RPMI7951 (cell line): ENCODE measurements around the genes EXOC1, SPINK2, REST, ADGRL3 and FDCSP.

DNA sequence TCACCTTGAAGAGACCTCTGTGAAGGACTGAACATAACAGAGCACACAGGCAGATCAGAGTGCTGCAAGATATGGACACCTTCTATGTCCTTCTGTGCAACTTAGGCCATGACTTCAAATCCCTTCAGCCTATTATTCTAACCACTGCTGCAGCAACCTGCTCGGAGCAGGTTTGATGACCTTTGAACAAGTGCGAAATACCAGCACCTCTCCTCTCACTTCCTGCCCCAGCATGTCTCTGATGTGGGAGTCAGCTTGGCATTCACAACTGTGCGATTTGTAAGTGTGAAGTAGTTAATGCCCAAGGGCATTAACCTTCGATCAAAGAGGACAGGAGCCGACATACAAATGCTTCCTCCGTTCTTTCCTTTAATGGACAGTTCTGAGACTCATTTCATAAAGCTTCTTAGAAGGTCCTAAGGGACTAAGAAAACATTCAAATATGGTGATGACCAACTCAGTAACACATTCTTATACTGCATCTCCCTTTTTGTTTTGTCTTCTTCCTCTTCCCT lies 1.5 kb upstream of the EXOC1 start:
- RAMPAGE, long total RNA, result no peak

GRCh38 chr4:55853386-55854662 lies at the start of gene EXOC1:
TSS of gene EXOC1 (plus strand) at chr4:55853648.
- RAMPAGE, long total RNA, result no peak

- RAMPAGE, long total RNA, result no peak
Observed at GRCh38 chr4:55949957-55950496, 1.3 kb downstream of the CEP135 start.

- RAMPAGE, long total RNA, result no peak
Observed at GRCh38 chr4:56821193-56821920, at the start of gene SPINK2. TSS of gene SPINK2 (minus strand) at chr4:56821701.

- RAMPAGE, long total RNA, result no peak
Observed at GRCh38 chr4:56907235-56908396, at the start of gene REST. TSS of gene REST (plus strand) at chr4:56907900.

GRCh38 chr4:56957994-56958634 lies 19.3 kb downstream of the NOA1 start:
- RAMPAGE, long total RNA, result no peak

GRCh38 chr4:57076055-57076738 lies 34.0 kb downstream of the IGFBP7 start:
- RAMPAGE, long total RNA, result no peak

DNA sequence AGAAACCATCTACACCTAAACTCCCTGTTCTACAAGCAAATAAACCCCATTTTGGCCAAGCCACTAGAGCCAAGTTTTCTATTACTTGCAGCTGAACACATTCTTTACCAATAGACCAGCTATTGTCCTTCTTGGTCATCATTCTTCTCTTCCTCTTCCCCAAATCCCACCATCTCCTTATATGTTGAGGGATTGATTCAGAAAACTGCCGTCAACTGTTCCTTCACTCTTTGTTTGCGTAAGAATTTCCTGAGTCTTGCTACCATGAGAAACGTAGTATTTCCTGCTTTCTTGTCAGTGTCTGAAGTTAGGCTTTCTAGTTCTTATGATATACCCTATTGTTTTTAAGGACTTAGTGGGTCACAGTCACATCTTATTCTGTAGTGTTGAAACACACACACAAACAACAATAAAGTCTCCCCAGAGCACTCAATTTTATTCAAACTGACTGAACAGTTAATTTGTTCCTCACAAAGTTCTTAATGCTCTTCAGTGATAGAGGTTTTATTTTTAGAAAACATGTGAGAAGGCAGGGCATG lies 20.1 kb downstream of the IGFBP7 start:
- RAMPAGE, long total RNA, result no peak

DNA sequence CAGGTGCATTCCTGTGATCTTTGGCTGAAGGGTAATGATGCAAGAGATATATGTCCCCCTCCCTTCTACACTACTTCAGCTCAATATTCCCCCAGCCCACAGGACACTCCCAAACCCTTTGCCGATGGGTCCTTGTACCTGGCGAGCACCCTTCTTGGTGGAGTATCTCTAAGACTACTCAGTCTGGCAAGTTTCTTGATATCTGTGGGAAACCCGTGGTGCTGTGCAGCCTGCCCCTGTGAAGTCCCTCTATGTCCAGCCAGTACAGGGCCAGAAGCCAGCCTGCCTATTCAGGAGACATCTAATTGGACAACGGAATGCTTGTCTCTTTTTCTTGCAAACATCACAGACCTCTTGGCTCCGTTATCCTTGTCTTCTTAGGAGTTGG lies 3.6 kb upstream of the IGFBP7 start:
- RAMPAGE, long total RNA, result no peak

DNA sequence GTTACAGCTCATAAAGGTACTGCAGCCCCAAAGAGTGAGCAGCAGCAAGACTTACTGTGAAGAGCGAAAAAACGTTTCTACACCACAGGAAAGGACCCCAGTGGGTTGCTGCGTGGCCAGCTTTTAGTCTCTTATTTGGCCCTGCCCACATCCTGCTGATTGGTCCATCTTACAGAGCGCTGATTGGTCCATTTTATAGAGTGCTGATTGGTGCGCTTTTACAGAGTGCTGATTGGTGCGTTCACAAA lies 1014.7 kb upstream of the IGFBP7 start:
- RAMPAGE, long total RNA, result no peak

DNA sequence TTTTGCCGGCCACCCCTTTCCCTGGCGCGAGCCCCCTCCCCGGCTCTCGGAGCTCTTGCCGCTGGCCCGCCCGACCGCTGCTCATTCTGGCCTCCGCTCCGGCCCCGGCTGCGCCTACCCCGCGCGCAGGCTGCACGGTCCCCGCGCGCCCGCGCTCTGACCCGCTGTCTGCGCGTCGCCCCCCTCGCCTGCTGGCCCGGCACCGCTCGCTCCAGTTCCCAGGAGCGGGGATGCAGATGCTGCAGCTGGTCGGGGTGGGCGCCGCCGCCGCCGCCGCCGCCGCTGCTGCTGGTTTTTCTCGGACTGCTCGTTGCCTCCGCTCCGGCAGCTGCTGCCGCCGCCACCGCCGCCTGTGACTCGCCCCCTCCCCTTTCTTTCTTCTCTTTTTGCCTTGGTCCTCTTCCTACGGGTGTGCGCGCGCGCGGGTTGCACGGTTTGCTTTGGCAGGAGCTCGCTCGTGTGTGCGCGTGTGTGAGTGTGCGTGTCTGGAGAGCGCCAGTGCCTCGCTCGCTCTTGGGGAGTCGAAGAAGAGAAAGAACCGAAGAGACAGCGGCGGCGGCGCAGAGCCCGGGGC lies at the start of gene ADGRL3:
TSS of gene ADGRL3 (plus strand) at position 84 of the 574 bp plus-strand sequence.
- RAMPAGE, long total RNA, result no peak

- RAMPAGE, long total RNA, result no peak
Observed at GRCh38 chr4:61372379-61372761, 172.2 kb downstream of the ADGRL3 start.

DNA sequence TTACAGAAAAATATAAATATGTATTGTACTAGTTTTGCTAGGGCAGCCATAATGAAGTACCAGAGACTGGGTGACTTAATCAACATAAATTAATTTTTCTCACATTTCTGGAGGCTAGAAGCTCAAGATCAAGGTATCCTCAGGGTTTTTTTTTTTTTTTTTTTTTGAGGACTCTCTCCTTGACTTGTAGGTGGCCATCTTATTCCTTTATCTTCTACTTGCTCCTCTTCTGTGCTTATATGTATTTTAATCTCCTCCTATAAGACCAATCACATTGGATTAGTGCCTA lies 1095.2 kb downstream of the ADGRL3 start:
- RAMPAGE, long total RNA, result no peak

DNA sequence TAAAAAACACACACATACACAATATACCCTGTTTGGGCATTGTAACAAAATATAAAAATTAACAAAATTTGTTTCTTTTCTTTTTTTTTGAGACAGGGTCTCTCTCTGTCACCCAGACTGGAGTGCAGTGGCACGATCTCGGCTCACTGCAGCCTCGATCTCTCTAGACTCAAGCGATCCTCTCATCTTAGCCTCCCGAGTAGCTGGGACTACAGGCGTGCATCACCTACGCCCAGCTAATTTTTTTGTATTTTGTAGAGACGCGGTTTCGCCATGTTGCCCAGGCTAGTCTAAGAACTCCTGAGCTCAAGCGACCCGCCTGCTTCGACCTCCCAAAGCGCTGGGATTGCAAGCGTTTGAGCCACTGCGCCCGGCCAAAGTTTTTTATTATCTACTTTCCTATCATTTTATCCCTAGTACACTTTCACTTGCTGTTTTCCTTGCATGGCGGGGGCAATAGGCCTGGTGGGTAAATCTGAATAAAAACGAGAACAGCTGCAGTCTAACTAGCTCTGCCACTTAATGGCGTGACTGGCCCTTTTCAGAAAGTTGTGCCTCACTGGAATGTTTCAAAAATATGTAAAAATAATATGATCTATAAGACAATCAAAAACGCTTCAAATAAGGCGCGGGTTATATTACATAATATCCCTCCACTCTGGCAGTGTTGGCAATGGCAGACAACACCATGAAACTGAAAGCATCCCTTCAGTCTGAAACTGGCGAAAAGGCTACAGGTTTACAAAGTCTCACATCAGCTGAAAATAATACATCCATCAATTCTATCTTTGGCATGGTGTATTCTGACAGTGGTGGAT lies 1.2 kb downstream of the UBA6 start:
- RAMPAGE, long total RNA, result no peak

- RAMPAGE, long total RNA, result no peak
Observed at GRCh38 chr4:68328098-68328710, 21.7 kb downstream of the YTHDC1 start.

DNA sequence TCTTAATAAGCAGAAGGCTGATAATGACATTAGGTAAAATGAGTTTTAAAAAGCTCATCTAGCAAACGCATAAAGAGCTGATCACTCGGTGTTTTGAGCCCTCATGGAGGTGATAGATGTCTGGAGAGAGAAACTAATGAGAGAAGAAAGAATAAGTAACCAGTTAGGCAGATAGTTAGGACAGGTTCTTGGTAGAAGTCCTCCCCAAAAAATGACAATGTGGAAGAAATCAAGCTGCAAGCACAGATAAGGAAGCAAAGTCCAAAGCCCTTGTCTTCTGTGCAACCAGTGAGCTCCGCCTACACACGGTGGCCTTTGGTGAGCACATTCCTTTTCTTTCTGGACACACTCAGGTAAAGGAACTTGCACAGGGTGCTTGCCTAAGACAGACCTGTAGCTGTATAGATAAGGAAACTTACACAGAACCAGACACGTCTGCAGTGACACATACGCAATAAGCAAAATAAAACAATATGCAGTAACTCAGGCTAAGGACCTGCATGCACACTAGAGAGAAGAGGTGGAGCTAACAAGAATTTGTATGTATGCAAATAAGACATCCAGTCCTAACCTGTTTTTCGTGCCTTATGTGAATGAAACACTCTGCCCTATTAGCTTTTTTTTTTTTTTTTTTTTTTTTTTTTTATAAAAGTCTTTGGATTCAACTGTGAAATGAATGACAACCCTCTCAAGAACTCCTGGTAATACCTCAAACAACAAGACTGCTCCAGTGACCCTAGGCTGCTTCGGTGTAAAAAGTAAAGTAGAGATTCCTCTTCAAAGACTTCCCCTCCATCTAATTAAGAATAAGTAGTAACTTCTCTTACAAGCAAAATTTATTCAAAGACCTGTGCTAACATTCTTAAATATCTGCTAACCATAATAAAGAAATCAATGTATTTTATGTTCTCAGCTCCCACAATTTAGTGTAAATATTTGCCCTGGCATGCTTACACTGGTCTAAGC lies 48.8 kb downstream of the UGT2B10 start:
- RAMPAGE, long total RNA, result no peak

- RAMPAGE, long total RNA, result no peak
Observed at GRCh38 chr4:69167278-69167823, 47.2 kb downstream of the UGT2B11 start.

GRCh38 chr4:69591308-69591799 lies 48.1 kb downstream of the UGT2A2 start:
- RAMPAGE, long total RNA, result no peak

DNA sequence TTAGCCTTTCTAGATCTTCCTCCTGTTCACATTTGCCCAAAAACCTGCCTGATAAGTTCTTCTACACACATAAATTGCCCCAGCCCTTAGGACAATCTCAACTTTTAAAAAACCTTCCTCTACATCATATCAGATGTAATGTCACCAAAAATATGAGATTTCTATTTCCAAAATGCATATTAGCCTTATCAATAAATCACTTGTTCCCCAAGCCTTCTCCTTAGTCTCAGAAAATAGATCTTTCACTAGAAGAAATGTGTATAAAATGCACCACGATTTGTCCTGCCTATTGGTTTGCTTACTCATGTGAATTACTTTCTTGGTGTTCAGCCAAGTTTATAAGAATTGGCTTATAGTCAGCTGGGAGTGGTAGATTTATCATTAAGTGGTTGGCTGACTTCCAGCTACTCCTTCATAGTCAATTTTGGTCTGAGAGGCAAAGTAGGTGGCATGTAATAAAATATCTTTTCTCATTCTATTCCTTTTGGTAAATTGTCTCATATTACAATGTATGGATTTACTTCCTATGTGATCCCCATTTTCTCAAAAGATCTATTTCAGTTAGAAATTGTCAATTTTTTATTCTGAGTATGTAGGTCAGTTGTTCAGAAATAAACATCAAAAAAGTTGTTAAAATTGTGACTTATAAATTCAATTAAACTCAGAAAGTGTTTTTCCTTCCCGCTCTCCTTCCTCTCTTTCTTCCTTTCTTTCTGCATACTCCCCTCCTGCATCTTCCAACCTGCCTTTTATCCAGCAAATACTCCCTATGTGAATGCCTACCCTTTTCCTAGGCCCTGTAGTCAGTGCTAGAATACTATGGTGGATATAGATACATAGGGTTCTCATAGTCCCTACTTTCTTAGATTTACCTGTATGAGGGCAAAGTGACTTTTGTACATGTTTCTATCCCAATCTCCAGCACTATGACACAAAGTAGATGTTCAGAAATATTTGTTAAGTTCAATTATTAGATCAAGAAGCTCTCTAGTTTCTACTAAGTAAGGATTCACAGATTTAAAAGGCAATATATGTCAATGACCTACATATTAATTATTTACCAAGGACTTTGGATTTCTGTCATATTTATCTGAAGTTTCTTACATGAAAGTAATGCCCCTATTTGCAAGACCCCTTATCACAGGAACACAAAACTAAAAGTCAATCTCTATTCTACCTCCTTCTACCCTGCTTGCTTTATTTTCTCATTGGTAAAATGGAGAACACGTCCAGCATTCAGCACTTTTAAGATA lies 971 bp downstream of the SULT1E1 start:
- RAMPAGE, long total RNA, result no peak

- RAMPAGE, long total RNA, result no peak
Observed at GRCh38 chr4:70225963-70226247, at the start of gene FDCSP. TSS of gene FDCSP (plus strand) at chr4:70226124.